HT1080 (cell line): ENCODE data around the gene LAMA1.

DNA sequence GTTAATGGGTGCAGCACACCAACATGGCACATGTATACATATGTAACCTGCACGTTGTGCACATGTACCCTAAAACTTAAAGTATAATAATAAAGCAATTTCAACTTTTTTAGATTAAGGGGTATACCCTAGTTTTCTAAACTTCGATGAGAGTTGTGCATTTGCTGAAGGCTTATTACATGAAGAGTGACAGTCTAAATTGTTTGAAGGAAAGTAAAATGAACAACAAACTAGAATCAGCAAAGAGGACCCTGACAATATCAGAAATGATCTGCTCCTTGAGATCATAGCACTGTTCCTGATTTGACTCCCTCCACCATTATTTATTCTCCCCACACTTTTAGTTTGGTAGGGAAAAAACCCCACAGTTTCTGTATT is 2.5 kb downstream of the MYL12A start:
RAMPAGE:
- cytosol, long total RNA, result no peak
- long total RNA, result no peak
- nucleus, long total RNA, result no peak

DNA sequence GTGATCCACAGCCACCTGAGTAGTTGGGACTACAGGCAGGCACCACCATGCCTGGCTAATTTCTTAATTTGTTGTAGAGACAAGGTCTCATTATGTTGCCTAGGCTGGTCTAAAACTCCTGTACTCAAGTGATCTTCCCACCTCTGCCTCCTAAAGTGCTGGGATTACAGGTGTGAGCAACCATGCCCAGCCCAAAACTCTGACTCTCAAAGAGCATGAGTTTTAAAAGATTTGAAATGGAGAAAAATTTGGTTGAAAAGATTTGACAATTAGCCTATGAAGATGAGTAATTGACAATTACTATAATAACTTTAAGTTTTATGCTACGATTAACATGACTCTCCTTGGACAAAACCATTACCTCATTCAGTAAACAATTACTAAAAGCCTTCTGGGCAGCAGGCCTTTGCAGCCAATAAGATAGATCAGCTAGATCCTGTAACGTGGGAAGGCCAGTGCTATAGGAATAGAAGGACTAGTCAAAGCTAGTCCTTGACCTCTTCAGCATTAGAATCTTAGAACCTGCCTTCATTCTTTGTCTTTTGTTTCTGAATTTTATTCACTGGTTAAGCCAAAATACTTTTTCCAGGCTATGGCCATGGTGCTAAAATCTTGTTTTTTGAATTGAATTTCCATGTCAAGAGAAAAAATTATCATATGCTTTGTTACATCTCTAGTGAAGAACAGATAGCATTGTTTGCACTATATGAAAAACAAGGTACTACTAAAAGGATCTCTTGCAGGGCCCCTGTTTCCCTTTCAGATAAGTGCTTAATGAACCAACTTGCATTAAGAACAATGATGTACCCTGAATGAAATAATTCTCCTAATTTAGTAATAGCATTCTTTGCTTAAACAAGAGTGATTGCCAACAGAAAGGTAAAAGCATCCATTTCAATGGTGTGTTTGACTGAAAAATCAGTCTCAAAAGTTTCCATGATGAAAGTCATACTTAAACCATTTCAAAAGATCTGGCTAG is 4.5 kb upstream of the MYL12B start:
RAMPAGE:
- cytosol, long total RNA, result no peak
- long total RNA, result no peak
- nucleus, long total RNA, result no peak

GRCh38 chr18:3264137-3265112 is 2.5 kb downstream of the MYL12B start:
RAMPAGE:
- cytosol, long total RNA, result no peak
- long total RNA, result no peak
- nucleus, long total RNA, result no peak

DNA sequence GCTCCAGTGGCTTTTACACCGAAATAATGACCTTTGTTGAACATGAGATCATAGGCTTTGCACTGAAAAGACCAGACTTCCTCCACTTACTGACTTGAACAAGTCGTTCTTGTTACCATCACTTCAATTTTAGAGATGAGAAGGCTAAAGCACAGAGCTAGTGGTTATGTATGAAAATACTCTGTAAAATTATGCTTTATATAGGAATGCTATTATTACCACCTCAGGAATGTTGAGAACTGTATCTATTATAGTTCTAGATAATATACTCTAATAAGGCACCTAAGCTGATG is 20.0 kb downstream of the MYL12B start:
RAMPAGE:
- cytosol, long total RNA, result no peak
- long total RNA, result no peak
- nucleus, long total RNA, result no peak

GRCh38 chr18:3596197-3597263 is 146.6 kb downstream of the TGIF1 start:
RAMPAGE:
- cytosol, long total RNA, result no peak
- long total RNA, result no peak
- nucleus, long total RNA, result no peak

RAMPAGE:
- cytosol, long total RNA, result no peak
- long total RNA, result no peak
- nucleus, long total RNA, result no peak
These were observed 216.3 kb downstream of the TGIF1 start for GRCh38 chr18:3666275-3666690.

DNA sequence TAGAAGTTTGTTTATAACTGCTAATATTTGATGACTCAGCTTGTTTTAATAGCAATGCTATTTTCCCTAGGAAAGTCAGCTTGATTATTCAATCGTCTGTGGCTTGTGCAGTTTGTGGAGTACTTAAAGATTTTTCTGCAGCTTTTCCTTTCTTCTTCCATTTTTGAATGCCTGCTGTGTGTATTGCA is 273.2 kb downstream of the TGIF1 start:
RAMPAGE:
- cytosol, long total RNA, result no peak
- long total RNA, result no peak
- nucleus, long total RNA, result no peak

DNA sequence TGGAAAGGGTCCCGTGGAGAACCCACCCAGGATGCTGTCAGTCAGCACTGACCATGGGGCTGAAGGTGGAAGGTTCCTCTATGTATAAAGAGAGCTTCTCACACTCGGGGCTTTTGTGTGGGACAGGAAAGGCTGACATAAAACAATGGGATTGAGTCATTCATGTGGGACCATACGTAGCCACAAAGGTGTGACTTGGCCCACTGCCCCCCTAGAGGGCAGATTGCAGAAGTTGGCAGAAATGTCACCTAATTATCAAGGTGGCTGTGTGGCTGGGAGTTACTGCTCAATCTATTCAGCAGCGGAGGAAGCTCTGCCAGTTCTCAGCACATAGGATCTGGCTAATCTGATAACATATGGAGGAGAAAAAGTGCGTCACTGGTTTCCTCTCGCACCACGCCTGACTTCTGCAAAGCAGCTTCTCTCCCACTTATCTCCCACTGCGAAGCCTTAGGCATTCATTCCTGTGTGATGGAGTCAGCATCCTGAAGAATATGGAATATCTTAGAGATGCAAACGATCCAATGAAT is 344.6 kb downstream of the TGIF1 start:
RAMPAGE:
- cytosol, long total RNA, result no peak
- long total RNA, result no peak
- nucleus, long total RNA, result no peak

DNA sequence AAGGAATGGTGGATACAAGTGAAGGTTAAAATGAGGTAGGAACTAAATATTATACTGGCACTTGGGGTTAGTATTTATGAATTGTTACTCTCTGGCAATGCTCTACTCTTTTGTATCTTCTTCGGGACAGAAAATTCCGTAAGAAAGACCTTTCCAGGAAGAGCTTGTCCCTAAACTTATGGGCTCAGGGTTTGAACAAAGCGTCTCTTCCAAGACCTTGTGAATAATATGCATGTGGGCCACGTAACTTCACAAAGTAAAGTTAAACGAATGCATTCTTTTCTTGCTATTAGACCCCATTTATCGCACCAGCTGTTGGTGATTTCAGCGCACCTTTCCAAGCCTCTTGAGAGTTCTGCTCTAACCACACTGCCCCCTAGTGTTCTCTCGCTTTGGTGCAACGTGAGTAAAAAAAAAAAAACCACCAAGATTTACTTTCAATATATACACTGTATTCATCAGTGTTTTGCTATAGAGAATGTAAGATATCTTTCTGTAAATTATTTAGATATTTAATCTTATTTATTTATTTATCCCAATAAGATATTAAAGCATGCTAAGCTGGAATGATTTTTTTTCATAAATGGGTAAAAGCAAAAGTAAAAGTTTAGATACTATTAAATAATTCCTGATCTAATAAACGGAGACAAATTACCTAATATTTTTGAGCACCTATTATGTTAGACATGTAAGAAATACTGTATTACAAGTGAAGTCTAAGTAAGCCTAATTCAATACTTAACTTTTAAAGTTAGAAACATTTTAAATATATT is 459.6 kb downstream of the DLGAP1 start:
RAMPAGE:
- cytosol, long total RNA, result no peak
- long total RNA, result no peak
- nucleus, long total RNA, result no peak

DNA sequence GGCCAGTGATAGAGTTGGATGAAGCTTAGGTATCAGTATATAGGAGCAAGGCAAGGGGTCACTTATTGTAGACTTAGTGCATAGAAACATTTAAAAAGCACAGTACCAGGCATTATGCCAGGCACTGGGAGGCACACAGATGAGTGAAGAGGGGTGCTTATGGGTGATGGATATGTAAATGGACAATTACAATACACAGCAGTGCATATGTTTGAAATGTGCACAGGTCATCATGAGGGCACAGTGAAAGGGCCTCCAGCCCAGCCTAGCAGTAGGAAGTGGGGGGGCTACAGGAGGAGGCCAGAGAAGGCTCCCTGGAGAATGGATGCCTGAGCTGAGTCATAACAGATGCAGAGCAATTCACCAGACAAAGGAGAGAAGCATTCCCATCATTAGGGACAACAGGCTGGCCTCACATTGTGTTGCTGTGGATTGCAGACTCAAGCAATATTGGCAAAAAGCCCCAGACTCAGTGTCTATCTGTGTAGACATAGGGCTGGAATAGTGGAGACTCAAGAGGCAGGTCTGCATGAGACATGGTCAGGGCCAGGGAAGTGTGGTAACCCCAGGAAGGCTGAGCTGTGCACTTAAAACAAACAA is 330.0 kb downstream of the DLGAP1 start:
RAMPAGE:
- cytosol, long total RNA, result no peak
- long total RNA, result no peak
- nucleus, long total RNA, result no peak

RAMPAGE:
- cytosol, long total RNA, result no peak
- long total RNA, result no peak
- nucleus, long total RNA, result no peak
These were observed 976 bp upstream of the ZBTB14 start for GRCh38 chr18:5296575-5296829.

DNA sequence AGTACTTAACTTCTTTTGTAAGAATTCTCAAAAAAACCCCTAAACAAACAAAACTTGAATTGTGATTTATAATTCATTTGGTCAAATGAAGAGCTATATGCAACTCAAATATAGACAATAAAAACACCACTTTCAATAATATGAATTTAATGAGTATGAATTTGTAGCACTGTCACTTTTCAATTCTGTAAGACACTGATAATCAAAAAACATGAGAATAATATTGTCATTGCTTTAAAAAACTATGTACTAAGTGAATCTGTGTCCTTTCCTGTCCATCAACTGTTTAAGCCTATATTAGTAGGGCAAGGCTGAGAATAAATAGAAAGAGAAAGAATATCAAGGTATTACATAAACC is 87.8 kb downstream of the EPB41L3 start:
RAMPAGE:
- cytosol, long total RNA, result no peak
- long total RNA, result no peak
- nucleus, long total RNA, result no peak

DNA sequence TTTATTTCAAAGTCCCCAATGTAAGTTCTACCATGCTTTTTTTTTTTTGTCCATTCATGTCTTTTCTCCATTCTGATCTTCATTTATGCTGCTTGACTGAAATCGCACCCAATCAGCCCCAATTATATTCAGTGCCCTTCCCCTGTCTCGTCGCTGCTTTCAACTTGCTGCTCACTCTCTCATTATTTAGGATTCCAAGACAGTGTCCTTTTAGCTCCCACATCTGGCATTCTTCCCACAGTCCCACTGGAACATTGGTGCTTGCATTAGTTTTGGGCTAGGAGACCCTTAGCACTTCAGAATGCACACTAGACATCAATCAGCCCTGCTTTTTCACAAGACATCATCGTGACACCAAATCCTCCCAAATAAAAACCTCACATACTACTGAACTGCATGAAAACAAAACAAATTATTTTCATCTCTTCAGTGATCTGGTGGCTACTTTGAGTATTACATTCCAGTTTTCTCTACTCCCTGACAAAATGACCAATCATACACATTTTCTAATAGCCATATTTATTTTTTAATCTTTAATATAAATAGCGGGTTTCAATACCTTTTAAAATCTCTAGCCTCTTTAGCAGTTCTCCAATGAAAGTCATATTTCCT is 82.2 kb upstream of the EPB41L3 start:
RAMPAGE:
- cytosol, long total RNA, result no peak
- long total RNA, result no peak
- nucleus, long total RNA, result no peak

DNA sequence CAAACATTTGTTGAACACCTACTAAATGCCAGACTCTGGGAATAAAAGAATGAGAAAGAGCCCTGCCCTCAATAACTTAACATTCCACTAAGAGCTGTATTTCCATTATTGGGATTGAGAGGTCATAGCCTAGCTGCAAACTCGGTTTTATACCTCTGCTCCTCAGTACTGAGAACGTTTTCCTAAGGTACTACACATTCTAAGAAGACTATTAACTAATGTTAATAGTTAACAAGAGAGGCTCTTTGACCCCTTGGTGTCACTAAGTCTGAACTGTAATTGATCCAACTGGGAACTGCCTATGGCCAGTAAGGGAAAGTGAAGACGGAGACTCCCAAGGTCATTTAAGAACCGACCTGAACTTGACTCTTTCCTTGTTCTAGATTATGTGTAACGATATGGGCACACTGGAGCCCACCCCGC is 83.9 kb upstream of the EPB41L3 start:
RAMPAGE:
- cytosol, long total RNA, result no peak
- long total RNA, result no peak
- nucleus, long total RNA, result no peak

RAMPAGE:
- cytosol, long total RNA, result no peak
- long total RNA, result no peak
- nucleus, long total RNA, result no peak
These were observed 103.5 kb upstream of the TMEM200C start for GRCh38 chr18:5998618-5999406.

RAMPAGE:
- cytosol, long total RNA, result no peak
- long total RNA, result no peak
- nucleus, long total RNA, result no peak
These were observed 103.4 kb downstream of the L3MBTL4 start for GRCh38 chr18:6311091-6311886.

GRCh38 chr18:6752482-6752847 is 22.9 kb downstream of the ARHGAP28 start:
RAMPAGE:
- cytosol, long total RNA, result no peak
- long total RNA, result no peak
- nucleus, long total RNA, result no peak

DNA sequence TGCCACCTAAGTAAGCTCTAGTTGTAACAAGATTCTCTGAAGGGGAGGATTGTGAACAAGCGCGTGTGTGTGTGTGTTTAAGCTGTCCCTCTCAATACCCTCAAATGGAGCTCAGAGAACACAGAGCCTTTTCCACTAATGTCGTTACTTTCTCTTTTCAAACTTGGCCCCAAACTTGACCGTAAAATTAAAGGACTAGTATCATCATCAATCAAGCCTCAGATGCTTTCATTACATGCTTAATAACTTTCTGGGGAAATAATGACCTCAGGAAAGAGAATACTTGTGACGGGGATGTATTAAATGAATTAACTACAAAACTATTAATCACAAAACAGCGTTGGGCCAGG is 155.8 kb downstream of the ARHGAP28 start:
RAMPAGE:
- cytosol, long total RNA, result no peak
- long total RNA, result no peak
- nucleus, long total RNA, result no peak

RAMPAGE:
- cytosol, long total RNA, result no peak
- long total RNA, result no peak
- nucleus, long total RNA, result no peak
These were observed 1.3 kb downstream of the LAMA1 start for GRCh38 chr18:7116129-7116767.

RAMPAGE:
- cytosol, long total RNA, result no peak
- long total RNA, result no peak
- nucleus, long total RNA, result no peak
These were observed at the start of gene LAMA1 for GRCh38 chr18:7117303-7118214. TSS of gene LAMA1 (minus strand) at chr18:7117797.